ENCODE measurements around the genes GKN1 and ANXA4.

DNA sequence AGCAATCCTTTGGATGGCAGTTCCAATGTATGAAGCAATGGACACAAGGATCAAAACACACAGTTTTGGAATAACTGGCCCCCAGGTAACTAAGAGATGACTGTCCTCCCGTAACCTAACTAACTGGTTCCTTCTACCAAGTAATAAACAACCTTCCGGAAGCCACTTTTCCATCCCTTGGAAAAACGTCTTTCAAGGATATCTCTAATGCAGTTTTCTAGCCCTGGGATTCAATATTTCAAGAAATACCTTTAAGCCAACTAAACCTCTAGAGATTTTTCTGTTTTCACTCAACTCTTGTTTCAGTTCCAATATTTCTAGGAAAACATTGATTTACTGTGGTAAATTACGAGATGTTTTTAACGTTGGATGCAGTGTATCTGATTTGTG is 153.9 kb upstream of the ETAA1 start:
- RRBS = no CpG with 5 or more reads among the region's 5 CpGs

- RRBS = no CpG with 5 or more reads among the region's 6 CpGs
Observed at GRCh38 chr2:67477278-67477819, 80.2 kb downstream of the ETAA1 start.

DNA sequence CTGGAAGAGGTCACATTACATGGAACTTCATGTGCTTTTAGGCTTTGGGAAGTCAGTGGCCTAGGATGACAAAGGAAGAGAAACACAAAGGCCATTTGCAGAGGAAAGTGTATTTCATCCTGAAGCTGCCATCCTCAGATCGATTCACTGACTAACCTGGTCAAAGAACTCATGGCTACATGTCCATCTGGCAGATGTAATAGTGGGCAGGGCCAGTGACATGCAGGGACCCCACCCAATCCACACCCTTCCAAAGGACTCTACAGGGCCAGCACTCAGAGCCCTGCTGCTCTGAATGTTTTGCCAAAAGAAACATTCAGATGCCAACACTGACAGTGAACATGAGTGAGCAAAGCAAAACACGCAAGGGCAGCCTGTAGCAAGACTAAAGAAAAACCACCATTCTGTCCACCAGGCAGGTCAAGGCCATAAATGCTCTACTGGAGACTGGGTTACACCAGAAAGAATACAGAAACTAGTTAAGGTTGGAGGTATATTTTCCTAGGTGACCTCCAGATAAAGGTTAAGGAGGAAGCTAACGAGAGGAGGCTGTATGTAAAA is 176.0 kb downstream of the ETAA1 start:
- RRBS = no CpG with 5 or more reads among the region's 3 CpGs

DNA sequence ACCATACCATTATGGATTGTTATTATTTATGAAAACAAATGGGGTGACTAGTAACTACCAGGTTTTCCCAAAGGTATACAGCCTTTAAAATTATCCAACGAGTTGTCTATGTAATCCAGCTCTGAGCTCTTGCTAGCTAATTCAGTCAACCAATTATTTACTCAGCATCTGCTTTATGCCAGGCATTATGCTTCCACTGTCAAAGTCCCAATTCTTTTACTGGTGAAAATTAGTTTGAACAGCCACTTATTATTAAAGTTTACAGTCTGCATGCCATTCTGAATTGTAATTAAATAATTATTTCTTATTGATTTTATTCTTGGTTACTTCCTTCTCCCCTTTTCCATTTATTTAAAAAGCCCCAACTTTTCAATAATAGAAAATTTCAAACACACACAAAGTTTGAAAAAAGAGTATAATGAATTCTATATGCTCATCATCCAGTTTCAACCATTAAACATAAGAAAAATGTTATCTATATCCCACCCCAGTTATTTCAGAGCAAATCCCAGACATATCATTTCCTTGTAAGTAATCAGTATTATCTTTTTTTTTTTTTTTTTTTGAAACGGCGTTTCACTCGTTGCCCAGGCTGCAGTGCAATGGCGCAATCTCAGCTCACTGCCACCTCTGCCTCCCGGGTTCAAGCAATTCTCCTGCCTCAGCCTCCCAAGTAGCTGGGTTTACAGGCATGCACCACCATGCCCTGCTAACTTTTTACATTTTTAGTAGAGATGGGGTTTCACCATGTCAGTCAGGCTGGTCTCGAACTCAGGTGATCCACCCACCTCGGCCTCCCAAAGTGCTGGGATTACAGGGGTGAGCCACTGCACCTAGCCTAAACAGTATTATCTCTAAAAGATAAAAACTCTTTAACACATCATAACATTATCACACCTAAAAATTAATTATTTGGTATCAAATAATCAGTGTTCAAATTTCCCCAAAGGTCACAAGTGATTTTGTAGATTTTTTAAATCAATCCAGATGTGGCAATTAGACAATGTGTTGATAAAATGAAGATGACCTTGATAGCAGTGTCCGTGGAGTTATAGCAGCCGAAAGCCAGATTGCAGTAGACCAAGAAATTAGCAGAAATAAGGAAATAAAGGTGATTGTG is 47.3 kb downstream of the PPP3R1 start:
- RRBS = no CpG with 5 or more reads among the region's 10 CpGs

GRCh38 chr2:68216337-68217333 is 35.7 kb downstream of the PPP3R1 start:
- RRBS = no CpG with 5 or more reads among the region's 2 CpGs

DNA sequence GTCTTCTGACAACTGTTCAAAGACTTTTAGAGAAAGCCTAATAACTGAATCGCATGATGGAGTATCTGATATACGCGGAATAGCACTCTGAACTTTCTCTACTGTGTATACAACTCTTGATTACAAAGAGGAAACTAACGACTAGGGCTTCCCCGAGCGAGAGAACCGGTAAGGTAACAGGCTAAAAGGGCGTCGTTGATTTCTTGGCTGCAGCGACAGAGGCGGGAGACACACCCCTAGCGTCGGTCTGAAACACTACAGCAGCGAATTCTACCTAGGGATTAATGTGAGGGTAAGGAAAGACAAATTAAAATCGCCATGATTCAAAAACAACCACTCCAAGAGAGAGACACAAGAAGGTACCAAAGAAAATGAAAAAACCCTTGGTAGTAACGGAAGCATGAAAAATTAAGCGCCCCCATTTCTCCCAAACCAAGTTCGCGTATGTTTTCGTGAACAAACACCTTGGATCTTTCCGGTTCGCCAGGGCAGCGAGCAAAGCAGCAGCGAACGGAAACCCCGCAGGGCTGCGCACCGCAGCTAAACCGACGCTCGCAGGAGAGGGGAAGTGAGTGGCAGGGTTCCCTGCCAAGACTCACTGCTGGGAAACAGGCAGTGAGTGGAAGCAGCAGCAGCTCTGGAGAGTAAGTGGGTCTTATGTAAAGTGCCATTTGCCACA is 1.2 kb downstream of the PPP3R1 start:
- RRBS = no CpG with 5 or more reads among the region's 31 CpGs

DNA sequence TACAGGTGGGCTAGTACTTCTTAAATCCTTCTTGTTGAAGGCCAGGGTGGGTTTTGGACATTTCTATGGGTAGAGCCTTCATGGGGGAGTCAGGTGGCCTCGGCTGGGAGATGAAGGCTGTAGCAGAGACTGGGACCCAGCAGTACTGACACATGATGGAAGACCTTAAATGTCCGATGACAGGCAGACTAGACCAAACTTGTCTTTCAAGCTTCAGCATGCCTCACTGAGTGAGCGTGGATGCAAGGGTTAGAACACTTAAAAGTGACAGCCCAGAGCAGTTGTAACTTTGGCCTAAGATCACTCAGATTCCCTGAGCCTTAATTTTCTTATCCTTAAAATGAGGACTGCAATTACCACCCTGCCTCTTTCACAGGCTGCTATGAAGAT is 19.4 kb downstream of the PLEK start:
- RRBS = no CpG with 5 or more reads among the region's 3 CpGs

- RRBS = no CpG with 5 or more reads among the region's 2 CpGs
Observed at GRCh38 chr2:68384899-68385123, 19.7 kb downstream of the PLEK start.

DNA sequence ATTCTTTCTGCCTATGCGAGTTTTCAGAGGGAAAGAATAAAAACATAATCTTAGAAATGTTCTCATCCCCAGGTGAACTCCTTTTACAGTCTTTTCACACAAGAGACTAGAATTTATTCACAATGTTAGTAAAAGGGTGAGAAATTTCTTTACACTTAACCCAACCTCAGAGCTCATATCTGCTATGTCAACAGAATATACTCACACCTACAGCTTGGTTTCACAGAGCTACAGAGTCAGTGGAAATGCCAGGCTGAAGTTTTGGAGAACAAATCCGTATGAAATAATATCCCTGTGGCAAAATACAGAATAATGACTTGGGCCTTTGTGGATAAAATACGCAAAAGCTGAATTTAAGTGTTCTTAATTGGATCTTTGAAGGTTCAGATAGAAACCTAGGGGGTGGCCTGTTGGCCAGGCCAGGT is 25.9 kb downstream of the FBXO48 start:
- RRBS = no CpG with 5 or more reads among the region's 3 CpGs

- RRBS = no CpG with 5 or more reads among the region's 6 CpGs
Observed at GRCh38 chr2:68689839-68690561, 44.6 kb upstream of the ARHGAP25 start.

GRCh38 chr2:68813163-68814082 is 57.8 kb downstream of the BMP10 start:
- RRBS = no CpG with 5 or more reads among the region's 9 CpGs

DNA sequence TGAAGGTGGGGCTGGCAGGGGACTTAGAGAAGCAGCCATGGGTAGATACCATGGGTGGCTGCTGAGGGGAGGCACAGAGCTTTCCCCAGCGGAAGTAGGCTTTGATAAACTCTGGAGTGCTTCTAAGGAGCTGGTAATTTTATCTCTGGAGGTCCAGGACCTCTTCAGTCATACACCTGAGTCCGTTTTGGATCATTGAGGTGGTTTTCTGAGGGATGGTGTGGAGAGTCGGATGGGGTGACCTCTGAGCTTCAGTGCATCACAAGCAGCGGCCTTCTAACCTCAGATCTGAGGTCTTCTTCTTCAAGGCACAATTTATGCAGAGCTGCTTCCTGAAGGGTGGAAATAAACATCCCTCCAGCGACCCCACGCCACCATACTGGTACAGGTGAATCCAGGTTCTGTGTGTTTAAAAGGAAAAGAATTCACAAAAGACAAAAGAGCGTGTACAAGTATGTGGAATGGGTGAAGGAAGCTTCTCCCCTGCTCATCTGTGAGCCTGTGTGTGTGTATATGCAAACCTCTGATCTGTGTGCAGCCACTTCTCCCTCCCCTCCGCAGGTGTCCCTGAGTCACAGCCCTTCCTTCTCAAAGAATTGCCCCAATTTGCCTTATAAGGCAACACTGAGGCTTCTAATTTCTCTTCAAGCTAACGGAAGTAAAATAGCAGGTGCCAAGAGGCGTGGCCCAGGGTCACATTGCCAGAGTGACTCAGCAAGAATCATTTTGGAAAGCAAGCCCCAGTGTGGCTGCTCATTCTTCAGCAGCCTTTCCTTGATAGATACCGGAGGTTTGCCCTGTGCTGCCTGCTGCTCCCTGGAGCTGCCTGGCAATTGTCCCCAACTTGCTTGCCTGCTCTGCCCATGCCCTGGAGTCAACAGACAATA is 37.0 kb upstream of the BMP10 start:
- RRBS = no CpG with 5 or more reads among the region's 11 CpGs

DNA sequence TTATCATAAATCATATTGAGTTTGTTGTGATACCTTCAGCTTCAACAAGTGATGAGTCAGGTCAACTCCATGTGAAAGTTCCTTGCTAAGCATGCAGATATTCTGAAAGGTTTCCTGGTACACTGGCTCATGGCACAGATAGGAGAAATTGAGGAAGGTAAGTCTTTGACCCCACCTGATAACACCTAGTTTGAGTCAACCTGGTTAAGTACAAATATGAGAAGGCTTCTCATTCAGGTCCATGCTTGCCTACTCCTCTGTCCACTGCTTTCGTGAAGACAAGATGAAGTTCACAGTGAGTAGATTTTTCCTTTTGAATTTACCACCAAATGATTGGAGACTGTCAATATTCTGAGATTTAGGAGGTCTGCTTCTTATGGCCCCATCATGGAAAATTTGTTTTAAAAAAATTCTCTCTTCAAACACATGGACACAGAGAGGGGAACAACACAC is at the start of gene GKN1:
GKN1 (plus strand) TSS at position 242 of the 453 bp plus-strand sequence.
- RRBS = no CpG with 5 or more reads among the region's 1 CpG

- RRBS = no CpG with 5 or more reads among the region's 5 CpGs
Observed at GRCh38 chr2:69192113-69192412, 179.1 kb downstream of the ANTXR1 start.

DNA sequence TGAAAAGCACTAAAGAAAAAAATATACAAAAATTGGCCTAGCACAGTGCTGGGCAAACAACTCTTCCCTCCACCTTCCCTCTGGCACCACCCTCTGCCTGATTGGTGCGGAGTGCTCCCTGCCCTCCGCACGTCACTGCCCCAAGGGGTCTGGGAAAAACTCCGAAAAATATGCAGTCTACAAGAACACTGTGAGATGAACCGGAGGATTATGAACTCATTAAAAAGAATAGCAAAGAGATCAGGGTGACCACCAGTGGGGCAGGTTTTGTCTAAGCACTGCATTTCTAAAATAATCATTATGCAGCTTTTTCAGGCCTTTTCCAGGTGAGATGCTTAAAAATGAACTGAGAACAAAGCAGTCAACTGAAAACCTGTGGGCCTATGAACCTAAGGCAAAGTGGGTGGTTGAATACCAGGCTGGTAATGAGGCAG is 57.6 kb downstream of the AAK1 start:
- RRBS = no CpG with 5 or more reads among the region's 5 CpGs

DNA sequence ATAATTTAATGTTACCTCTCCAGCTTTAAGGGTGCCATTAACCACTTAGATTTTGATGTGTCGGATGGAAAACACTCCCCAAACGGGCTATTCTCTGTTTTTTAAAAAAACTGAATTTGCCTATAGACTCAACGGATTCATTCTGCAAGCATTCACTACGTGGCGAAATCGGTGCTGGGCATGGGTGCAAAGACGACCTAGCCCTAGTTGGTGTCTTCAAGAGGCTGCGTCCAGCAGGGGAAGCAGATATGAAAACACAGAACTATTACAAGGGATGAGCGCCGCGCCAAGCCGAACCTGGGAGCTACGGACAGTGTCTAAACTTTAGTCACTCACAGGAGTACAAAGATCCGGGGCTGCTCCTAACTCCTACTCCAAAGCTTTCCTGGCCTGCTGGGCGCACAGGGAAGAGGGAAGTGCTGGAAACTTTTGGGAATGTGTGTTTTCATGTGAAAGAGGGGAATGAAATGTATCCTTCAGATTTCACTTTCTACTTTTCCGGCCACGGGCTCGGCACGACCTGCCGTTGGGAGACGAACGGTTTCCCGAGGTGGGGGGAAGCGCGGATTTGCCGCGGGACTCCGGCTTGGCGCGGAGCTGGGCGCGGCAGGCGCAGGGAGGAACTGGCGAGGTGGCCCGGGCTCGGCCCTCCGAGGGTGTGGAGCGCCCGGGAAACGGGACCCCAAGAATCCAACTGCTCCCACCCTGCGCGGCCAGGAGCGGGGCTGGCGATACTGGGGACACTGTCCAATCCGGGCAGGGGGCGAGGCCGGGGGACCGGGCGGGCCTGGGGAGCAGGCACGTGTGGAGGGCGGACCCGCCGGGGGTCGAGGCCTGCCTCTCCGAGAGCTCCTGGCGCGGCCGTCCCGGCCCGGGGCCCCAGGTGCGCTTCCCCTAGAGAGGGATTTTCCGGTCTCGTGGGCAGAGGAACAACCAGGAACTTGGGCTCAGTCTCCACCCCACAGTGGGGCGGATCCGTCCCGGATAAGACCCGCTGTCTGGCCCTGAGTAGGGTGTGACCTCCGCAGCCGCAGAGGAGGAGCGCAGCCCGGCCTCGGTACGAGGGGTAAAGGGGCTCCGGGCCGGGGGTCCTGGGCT is at the start of gene ANXA4:
ANXA4 (plus strand) TSS at position 1,016 of the 1,098 bp plus-strand sequence.
- RRBS = 2% methylated on average over 45 of the region's 75 CpGs

DNA sequence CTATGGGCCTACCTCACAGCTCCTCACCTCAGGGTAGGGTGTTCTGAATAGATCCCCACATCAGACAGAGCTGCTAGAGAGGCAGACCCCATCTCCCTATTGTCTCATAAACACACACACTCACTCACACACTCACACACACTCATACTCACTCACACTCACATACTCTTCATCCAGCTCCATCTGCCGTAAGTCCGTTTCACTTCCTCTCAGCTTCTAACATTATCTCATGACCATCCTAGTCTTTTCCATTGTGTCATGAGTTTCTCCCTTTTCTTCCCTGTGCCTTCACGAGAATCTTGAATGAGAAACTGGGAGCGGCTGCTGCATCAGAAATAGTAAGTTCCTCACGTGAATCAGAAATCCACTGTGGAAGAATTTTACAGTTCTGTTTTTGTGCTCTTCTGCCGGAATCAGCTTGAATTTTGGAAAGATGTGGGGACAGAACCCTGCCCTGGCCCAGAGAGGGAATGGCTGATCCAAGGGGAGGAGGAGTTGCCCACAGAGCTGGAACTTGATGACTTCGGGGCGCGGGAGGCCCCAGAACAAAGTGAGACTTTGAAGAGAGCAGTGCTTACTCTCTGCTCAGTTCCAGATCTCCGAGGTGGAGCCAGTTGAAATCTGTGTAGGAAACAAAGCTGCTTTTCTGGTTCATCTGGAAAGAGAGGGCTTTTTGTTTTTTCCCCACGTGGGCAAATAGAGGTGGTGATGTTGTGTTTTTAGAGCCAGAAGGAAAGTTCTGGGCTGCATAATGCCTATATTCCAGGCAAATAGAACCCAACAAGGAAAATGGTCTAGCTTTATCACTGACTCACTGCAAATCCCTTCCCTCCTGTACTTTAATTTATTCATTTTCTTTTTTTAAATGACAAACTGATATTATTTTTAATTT is 21.1 kb downstream of the ANXA4 start:
- RRBS = no CpG with 5 or more reads among the region's 11 CpGs